Subcutaneous preadipocyte (primary cell): ENCODE measurements around a stretch of chr17.

DNA sequence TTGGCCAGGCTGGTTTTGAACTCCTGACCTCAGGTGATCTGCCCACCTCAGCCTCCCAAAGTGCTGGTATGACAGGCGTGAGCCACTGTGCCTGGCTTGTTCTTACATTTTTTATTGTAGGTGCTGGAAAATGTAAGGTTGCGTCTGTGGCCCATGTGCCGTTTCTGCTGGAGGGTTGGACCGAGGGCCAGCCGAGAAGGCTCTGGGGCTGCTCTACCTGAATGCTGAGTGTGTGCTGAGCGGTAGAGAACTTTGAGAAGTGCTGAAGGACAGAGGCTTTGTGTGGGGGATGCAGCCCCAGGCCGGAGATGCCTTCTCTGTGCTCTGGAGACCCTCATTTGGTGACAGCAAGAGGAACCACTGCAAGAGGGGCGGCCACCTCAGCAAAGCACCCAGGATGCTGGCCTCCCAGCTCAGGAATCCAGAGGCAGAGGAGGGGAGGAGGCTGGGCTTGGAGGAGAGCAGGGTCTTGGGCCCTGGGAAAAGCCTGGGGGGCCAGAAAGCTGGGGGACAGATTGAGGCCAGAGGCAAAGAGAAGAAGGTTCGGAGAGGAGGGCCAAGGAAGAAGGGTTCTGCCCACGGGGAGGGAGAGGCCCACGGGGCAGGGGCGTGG is 167.8 kb downstream of the SEPTIN9 start:
- CAGE, long polyA plus RNA = no peak

GRCh38 chr17:77468368-77469909 is 187.6 kb downstream of the SEPTIN9 start:
- CAGE, long polyA plus RNA = no peak

DNA sequence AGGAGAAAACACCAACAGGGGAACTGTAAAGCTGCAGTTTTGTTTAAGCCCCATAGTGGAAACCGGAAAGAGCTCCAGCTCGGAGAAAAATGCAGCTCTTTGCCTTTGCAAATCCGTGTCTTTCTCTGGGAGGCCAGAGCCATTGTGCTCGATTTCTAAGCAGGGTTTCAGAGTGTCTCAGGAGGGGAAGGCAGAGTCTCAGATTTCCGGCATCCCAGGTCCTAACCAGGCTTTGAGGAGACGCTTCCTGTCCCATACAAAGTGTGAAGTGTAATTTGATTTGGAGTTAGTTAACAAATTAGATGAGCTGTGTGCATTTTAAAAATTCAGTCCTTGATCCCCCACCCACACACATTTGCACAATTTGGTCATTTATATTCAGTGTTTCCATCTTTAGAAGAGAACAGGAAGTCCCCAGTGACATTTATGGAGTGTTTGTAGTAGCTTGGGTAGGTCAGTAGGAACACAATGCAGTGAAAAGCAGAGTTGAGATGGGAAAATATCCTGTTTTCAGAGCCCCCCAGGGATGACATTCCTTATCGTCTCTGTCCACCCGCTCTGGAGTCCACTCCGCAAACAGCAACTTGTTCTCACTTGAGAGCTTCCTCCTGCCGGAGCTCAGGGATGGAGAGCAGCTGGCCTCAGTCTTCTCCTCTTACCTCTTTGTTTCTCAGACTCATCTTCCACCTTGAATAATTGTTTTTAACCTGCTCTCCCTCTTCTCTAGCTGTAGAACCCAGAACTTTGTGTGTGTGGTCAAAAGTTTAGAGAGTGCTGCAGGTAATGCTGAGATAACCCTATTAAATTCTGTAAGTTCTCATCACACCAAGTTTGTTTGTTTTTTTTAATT is 191.5 kb downstream of the SEPTIN9 start:
- CAGE, long polyA plus RNA = no peak

GRCh38 chr17:77498381-77499596 is 217.5 kb downstream of the SEPTIN9 start:
- CAGE, long polyA plus RNA = no peak

GRCh38 chr17:77526849-77527291 is 245.6 kb downstream of the SEPTIN9 start:
- CAGE, long polyA plus RNA = no peak

DNA sequence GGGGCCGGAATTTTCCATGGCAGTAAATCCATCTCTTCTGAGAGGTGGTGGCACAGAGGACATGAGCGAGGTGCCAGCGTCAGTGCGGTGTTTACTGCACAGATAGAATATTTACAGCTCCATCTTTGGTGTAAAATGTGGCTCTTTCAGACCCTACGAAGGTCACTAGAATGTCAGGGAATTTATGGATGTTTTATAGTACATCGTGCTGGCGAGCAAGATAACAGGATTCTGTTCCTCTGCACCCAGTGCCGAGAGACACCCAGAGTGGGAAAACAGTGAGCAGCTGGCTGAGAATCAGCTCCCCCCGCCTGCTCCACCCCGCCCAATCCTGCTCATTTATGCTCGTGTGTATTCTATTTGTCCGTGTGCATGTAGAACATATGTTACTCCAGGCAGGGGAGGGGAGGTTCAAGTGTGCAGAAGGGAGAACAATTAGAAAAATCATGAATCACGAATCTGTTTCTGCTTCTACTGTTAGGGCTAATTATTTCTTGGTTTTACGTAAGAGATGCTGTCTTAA is 301.4 kb upstream of the TNRC6C start:
- CAGE, long polyA plus RNA = no peak

DNA sequence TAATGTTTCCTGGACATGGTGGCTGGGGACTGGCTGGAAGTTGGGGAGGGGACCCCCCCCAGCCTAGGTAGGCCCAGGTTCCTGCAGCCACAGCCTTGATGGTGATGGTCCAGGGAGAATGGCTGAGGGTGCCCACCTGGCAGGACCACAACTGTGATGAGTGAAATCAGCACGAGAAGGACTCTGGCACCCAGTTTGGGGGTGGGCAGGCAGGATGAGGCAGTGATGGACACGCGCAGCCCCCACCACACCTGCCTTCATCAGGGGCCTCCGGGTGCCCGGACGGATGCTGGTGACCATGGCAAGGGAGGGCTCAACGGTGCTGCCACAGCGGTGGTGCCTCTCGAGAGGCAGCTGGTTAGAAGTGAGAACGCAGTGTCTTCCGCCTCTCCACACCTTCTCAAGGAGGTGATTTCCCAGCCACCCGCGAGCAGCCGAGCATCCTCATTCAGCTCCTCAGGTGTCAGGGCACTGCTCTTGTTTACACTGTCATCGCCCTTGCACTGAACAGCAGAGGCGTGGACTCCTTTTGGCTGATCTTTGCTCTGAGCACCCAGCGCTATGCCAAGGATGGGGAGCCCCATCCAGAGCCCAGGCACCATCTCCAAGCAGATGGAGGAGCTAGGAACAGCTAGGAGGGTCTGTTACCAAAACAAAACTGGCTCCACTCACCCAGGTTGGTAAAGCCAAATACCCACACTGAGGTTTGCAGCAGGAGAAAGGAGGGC is 174.5 kb upstream of the TNRC6C start:
- CAGE, long polyA plus RNA = no peak

DNA sequence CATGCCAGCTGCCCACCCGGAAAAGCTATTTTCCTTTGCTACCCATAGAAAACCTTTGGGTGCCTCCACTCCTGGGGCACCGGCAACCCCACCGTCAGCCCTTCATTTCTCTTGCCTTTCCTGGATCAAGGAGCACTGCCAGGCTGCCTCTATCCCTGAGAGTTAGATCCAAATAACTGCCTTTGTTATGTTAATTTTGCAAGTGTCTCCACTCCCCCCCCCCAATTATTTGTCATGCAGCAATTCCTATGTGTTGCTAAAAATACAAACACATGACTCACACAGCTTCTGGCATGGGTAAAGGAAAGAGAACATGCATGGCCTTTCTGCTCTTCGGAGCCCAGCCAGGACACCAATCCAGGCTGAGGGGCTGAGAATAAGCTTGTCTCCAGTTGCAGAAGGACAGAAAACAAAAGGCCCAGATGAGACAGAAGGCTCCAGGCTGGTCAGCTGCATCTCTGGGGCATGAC is 148.0 kb upstream of the TNRC6C start:
- CAGE, long polyA plus RNA = no peak

DNA sequence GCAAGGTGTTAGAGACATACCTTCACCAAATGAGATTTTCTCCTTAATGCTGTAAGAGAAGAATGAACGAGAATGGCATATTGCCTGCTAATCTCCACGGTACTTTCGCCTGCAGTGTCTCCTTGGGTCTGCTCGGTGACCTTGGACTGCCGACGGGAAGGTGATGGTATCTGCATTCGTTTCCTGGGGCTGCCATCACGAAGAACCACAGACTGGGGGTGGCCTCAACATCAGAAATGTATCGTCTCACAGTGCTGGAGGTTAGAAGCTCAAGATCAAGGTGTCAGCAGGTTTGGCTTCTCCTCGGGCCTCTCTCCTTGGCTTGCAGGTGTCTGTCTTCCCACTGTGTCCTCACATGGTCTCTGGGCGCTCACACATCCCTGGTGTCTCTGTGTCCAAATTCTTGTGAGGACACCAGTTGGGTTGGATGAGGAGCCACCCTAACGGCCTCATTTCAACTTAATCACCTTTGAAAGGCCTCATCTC is 86.3 kb upstream of the TNRC6C start:
- CAGE, long polyA plus RNA = no peak

GRCh38 chr17:77888333-77888720 is 70.2 kb upstream of the TNRC6C start:
- CAGE, long polyA plus RNA = no peak

- CAGE, long polyA plus RNA = no peak
Measured at GRCh38 chr17:77958352-77958548, 253 bp upstream of the TNRC6C start.

- CAGE, long polyA plus RNA = no peak
Measured at GRCh38 chr17:78124452-78125111, 4.0 kb downstream of the TMC6 start.

DNA sequence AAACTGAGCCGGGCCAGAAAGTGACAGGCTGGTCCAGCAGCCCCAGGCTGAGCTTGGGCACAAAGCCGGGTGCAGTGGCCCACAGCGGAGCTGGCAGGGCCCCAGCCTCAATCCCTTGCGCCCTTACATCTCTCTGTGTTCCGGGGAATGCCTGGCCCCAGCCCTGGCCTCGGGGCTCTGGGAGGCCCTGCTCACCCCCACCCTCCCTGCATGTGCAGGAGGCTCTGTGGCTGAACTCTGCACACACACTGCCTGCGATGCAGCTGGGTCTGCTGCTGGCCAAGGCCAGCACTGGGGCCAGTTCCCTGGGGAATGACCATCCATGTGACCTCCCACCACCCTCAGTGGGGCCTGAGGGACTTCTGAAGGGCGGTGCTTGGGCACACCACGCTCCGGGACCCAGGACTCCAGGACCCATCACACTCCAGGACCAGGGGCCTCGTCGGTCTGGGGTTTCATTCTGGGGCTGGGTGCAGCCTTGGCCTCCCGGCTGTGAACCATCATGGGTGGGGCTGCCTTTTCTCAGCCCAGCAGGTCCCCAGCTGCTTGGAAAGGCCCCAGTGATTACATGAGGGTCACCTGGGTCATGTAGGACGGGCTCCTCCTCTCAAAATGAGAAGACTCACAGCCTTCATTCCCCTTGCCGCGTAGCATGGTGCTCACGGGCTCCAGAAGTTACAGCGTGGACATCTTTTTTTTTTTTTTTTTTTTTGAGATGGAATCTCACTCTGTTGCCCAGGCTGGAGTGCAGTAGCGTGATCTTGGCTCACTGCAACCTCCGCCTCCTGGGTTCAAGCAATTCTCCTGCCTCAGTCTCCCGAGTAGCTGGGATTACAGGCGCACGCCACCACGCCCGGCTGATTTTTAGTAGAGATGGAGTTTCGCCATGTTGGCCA is 835 bp upstream of the C17orf99 start:
- CAGE, long polyA plus RNA = no peak

GRCh38 chr17:78223668-78224456 is 7.6 kb upstream of the TMEM235 start:
- CAGE, long polyA plus RNA = no peak

DNA sequence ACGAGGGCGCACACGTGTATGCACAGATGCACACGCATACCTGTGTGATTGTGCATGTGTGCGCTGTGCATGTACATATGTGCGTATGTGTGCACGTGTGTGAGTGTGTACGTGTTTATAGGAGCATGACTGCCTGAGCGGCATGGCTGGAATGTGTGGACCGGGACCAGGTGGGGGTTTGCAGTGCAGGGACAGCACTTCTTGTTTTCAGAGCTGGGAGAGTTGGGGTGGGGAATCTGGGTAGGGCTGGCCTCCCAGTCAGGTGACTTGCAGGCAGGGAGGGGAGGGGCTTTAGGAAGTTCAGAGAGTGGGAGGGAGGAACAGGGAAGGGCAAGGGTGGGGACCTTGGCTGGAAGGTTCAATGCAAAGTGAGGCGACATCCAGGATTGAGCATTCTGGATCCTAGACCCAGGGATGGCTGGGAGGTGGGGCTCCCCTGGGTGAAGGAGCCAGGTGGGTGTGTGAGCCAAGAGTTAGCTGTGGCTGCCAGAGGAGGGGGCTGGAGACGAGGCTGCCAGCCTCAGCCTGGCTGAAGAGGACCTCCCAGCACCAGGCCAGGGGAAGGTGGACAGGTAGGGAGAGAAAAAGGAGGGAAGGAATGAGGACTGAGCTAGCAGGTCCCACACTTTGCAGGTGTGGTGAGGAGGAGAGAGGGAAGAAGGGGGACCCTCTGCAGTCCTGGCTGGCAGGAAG is 42.3 kb downstream of the SOCS3 start:
- CAGE, long polyA plus RNA = no peak

DNA sequence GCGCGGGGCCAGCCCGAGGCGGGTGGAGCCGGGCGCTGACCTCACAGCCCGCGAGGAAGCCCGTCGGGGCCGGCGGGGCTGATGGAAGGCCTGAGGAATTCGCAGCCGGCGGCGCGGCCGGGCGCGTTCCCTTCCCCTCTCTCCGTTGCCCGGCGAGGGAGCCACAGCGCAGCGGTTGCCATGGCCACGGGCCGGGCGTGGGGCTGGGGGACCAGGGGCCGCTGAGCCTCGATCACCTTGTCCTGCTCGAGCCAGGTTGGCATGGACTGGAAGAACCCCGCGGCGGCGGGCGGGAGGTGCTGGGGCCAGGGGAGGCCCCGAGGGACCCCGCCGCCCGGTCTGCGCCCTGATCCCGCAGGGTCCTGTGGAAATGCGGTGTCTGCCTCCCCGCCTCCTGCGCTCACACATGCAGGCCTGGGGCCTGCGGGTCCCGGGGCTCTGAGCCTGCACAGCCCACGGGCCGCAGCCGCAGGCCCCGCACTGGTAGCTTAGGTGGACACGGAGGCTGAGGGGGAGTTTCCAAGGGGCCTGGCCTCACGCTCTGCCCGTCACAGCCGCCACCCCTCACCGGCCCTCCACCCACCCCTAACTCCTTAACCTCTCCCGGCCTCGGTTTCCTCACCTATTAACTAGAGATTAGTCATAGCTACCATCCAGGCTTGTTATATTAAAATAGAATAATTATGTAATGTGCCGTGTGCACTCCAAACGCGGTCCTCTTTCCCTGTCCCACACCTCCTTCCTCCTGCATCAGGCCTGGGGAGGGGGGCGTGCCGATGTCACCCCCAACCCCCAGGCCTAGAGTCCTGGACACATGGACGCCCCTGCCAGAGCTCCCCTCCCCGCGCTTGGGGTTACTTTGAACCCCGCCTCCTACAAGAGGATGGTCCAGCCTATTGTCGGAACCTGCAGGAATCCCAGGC is 17.6 kb downstream of the SOCS3 start:
- CAGE, long polyA plus RNA = no peak

GRCh38 chr17:78374466-78375800 is 3.5 kb upstream of the PGS1 start:
- CAGE, long polyA plus RNA = no peak

DNA sequence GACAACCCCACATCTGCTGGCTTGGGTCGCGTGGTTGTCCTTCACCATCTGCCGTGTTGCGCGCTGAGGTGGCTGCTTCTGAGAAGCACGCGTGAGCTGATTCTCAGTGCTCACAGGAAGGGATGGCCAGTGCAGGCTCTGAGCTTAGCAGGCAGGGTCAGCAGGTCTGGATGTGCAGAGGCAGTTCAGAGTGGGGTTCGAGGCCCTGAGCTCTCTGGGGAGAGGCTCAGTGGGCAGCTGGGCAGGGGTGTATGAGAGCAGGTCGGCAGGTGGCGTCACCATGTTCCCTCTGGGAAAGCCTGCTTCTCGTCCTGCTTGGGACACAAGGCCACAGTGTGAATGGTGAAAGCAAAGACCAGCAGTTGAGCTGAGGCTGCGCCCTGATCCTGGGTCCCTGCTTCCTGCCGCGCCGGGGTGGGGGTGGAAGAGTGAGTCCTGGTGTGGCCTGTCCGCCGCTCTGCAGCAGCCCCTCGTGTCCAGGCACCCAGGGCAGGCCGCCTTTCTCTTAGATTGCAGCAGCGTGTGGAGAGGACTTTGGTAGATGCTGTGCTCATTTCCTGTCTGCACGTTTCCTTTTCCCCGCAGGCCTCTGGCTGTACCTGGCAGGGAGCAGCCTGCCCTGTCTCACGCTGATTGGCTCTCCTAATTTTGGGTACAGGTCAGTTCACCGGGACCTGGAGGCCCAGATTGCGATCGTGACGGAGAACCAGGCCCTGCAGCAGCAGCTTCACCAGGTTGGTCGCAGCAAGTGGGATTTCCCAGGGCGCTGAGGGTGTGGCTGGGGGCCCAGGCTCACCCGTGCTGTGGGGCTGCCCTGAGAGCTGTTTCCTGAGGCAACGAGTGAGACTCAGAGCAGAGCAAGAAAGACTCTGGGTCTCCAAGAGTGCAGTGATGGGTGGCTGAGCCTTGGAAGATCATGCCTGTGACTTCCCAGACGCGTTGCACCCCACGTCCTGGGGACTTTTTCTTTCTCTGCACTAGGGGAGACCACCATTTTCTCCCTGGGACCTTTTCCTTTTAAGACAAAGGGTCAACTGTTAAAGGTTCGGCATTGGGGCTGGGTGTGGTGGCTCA is 36.2 kb downstream of the PGS1 start:
- CAGE, long polyA plus RNA = no peak

DNA sequence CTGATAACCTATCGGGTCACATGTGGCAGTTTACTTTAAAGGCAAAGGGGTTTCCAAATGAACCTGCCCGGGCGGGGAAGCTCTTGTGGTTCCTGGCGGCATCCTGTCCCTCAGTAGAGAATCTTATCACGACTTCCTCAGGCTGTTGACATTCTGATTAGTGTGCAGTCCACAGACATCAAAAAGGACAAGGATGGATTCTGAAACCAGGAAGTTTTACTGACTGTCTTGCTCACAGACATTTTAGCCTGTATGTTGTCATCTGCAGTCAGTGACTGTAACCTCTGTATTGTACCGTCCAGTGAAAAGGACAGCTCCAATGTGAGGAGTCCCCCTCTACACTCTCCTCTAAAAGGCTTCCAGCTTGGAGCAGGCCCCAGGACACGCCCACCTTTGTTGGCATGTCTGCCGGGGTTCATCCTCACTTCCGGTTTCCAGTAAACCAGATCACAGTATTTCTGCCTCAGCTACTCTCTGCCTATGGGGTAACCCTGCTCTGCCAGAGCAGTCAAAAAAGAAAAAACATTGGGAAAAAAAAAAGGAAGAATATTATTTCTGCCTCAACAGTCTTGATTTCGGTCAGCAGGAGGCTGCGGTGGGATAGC is 88.9 kb upstream of the DNAH17 start:
- CAGE, long polyA plus RNA = no peak

GRCh38 chr17:78722821-78724248 is 58.7 kb downstream of the CYTH1 start:
- CAGE, long polyA plus RNA = no peak